Fallopian tube (tissue), 1 donor: ENCODE data around the genes S1PR1, AKNAD1 and CFAP276.

GRCh38 chr1:101236736-101237351, at the start of gene S1PR1:
Gene S1PR1 (plus strand): TSS chr1:101237019.
- PRO-cap: bidirectional peak, plus-strand start at chr1:101236767, minus-strand start at chr1:101236624; bidirectional peak, plus-strand start at chr1:101237019, minus-strand start at chr1:101236927

DNA sequence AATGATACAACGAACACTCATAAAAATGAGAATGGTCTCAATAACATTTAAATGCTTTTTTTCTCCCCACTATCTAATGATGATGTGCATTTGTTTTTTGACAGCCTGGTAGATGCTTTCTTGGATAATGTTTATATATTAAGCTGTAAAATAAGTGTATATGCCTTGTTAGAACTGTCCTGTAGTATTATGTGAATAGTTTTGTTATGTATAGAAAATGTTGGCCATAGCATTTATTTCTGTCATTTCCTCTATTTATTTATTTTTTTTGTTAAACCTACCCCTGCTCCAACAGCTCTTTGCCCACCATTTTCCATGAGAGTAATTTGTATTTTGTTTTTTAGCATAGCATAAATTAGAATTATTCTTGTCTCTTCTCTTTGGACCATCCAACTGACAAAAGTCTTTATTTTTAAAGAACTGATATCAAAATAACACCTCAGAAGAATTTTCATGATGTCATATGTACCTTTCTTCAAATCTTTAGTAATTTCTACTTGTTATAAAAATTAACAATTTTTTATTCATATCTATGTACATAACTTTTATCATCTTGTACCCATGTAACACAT, 663.1 kb downstream of the AMY1C start:
- PRO-cap: no peak

- PRO-cap: no peak
Observed at GRCh38 chr1:107306710-107307006, 165.8 kb downstream of the NTNG1 start.

- PRO-cap: no peak
Observed at GRCh38 chr1:107685718-107686310, 279.2 kb downstream of the VAV3 start.

DNA sequence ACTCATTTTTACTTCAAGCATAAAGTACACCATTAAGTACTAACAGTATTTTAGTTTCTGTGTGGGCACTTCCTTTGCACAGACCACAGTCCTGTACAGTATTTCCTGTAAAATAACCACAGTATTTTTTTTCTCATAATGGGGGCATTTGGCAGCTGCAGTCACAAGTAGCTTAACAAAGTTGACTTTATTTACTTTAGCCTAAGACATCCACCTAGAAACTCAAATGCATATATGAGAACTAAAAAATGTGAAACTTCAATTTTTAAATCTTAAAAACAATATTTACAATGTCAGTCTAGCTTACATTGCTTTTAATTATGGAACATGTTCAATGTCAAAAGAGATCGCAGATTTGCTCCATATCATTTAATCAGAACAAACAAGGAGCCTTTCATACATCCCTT, 135.5 kb downstream of the VAV3 start:
- PRO-cap: no peak

- PRO-cap: no peak
Observed at GRCh38 chr1:108190679-108191196, 9.4 kb downstream of the SLC25A24 start.

DNA sequence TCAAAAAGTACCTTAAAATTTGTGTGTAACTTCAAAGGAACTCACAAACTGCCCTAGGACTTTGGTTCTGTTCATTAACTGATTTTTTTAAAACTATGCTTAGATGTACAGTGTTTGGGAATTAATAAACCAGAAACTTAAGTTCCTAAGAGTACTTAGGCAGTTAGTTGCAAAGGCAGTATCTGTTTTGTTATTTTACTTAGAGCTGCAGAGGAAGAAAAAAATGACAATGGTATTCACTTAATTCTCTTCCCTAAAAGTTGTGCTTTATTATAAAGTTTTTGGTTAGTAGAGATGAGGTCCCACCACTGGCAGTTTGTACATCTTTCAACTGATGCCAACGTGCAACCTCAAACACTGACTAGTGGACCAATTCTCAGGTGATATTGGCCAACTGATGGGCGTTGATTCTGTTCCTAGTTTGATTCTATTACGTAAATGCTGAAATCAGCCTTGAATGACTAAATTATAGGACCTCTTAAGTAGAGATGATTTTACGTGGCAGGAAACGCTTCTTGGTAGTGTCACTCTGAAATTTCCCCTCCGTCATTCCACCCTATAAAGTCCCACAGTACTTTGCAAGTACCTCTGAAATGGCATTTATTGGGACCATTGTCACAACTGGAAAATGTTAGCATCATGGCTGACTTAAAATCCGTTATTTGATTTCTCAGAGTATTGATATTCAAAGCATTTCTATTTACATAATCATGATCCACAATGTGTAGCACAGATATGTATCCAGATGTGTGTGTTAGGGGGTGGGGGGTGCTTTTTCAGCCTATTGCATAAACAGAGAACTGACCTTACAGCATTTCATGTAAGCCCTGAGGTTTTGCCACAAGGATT, 8.8 kb upstream of the FNDC7 start:
- PRO-cap: no peak

GRCh38 chr1:108816002-108816899, 40.6 kb downstream of the AKNAD1 start:
- PRO-cap: no peak

- PRO-cap: no peak
Observed at GRCh38 chr1:108856960-108857377, at the start of gene AKNAD1. Gene AKNAD1 (minus strand): TSS chr1:108857094.

DNA sequence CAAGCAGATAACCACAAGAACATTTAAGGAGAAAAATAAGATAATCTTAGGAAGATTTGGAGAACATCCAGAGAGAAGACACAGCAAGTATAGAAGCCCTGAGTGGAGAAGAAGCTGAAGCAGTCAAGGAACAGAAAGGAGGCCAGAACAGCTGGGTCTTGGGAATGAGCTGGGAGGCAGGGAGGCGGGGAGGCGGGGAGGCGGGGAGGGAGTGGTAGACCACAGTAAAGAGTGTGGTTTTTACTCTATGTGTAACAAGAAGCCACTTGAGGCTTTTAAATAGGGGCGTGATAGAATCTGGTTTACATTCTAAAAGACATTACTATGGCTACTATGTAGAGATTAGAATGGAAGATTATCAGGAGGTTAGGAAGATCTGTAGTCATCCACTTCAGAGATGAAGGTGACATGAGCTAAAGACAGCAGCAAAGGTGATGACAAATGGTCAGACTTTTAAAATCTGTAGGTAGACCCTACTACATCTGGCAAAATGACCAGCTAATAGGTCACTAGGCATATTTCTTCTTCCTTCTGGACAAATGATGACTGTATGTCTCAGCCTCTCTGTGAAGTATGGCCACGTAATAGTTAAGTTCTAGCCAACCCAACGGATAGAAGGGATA, 6.5 kb downstream of the CLCC1 start:
- PRO-cap: no peak

GRCh38 chr1:109089990-109090480, 529 bp upstream of the TMEM167B start:
- PRO-cap: no peak

DNA sequence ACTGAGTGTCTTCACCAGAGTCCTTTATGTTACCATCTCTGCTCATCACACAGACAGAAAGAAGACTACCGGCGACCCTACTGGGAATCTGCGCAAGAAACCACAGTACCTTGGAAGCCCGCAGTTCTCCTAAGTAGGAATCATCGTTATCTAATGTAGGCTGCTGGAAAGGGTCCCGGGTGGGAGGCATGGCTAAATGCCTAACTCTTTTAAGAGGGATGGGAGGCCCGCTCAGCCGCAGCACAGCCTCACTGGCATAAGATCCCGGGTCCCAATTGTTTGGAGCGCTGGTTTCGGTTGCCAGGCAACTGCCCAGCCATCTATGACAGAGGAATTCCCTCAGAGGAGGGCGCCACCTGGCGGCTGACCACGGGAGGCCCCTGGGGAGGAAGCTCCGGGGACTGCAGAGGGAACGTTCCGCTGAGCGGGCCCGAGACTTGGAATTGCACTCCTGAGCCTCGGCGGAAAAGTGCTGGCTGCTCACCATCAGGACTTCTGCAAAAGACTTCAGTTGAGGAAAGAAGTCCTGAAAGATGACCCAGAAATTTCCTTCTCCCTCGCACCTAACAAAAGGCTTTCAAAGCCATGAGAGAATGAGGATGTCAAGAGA, at the start of gene CFAP276:
Gene CFAP276, minus strand, starts transcription at position 258 of the 610 bp plus-strand sequence.
- PRO-cap: bidirectional peak, plus-strand start at position 412 of the sequence, minus-strand start at position 277 of the sequence

- PRO-cap: no peak
Observed at GRCh38 chr1:109134955-109135222, 21.0 kb downstream of the ELAPOR1 start.

DNA sequence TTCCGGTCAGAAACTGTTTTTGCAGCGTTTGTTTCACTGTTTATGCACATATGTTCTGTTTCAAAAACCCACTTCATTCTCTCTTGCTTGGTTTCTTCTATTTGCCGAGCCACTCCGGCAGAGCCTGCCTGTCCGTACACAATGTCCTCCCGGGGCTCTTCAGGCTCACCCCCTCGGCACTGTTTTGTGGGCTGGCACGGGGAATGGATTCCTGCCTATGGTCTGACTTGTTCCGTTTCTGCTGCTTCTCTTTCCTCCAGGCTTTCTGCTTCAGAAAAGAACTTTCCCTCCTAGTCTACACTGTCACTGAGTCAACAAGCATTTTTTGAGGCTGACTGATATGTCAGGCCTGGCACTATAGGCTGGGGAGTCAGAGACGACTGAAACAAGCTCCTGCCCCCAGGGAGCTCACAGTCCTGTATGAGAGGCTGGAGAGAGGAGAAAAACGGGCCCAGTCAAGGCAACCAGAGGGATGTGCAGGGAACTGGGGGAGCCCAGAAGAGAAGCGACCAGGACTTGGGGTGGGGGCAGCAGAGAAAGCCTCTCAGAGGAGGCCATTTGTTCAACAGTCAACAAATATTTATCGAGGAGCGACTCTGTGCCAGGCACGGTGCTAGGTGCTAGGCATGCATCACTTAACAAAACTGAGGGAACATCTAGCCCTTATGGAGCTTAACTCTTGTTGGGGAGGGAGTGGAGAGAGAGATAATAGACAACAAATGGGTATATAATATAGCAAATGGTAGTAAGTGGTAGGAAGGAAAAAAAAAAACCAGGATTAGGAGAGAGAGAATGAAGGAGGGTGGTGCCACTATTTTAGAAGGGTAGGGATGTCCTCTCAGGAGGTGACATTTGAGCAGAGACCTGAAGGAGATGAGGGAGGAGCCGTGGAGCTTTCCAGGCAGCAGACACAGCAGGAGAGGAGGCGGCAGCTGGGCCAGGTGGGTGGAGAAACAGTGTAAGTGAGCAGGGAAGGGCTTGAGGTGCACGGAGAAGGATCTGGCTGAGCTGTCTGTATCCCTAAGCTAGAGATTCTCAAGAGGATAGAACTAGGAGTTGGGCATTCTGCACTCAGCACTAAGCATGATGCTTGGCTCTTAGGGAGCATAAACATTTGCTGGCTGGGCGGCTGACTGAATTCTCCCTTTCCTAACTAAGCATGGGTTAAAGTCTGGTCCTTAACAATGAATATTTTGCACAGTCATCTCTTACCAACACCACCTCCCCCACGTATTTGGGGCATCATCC, 28.0 kb upstream of the SARS1 start:
- PRO-cap: unidirectional peak, plus-strand start at position 959 of the sequence

DNA sequence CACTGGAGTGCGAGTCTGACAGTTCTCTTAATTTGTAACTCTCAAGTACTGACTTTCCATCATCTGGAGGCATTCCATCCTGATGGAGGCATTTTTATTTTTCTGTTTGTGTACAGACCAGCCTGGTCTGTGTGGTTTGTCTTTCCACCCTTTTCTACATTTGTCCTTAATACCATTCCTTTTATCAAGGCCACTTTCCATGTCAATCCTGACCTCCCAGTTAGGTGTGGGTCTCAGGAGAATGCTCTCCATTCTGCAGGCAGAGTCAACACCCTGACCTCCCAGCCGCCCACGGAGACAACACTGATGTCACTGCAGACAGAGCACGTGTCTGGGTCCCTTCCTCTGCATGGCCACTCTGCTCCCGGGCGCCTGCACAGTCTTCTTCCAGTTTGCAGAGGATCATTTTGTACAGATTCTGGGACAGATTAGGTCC, 8.3 kb downstream of the MYBPHL start:
- PRO-cap: no peak

DNA sequence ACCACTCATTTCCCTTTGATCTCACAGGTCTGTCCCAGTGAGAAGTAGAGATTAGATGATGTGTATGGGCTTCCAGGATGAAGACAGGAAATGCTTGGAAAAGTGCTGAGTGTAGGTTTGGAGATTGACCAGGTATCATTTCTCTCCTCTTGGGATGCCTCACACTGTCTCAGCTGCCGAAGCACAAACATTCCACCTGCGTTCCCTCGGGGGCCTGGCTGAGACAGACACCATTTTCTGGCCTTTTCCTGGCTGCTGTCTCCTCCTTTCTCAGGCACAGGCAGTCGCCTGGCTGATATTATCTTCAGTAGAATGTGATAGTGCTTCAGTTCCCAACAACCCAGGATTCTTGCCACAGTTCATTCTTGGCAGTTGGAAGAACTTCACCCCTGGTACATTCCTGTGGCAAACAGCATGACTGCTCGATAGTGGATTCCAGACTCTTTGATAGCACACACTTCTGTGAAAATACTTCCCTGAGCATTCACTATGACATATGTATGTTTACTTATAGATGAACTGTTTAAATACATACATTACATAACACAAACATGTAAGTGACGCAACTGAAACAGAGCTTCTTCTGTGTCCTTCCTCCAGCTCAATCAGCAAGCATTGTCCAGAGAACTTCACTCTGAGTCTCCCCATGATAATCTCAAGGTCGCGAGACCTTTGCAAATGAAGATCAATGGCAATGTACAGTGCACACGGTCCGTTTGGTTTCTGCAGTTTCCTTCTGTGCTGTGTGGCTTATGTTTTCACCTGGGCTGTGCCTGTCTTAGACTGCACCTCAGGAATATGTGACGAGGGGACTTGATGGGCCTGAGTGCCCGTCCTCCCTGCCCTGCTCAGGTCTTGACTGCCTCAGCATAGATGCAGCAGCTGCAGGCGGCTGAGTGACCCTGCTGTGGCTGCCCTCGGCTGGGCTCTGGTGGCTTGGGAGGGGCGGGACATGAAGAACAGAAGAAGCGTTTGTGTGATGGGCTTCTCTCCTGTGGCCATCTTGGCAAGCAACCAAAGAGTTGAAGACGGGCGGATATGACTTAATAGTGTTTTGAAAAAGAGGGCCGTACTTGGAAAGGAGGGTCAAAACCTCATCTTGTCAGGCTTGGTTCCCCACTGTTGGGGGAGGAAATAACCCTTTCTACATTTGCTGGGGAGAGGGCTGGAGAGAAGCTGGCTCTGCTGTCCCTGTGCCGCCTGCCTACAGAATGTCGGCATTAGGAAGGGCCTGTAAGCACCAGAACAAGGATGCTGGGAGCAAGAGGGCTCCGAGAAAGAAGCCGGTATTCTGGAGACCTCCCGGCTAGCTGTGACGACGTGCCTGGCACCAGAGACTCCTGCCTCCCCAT, 7.4 kb downstream of the MYBPHL start:
- PRO-cap: no peak

DNA sequence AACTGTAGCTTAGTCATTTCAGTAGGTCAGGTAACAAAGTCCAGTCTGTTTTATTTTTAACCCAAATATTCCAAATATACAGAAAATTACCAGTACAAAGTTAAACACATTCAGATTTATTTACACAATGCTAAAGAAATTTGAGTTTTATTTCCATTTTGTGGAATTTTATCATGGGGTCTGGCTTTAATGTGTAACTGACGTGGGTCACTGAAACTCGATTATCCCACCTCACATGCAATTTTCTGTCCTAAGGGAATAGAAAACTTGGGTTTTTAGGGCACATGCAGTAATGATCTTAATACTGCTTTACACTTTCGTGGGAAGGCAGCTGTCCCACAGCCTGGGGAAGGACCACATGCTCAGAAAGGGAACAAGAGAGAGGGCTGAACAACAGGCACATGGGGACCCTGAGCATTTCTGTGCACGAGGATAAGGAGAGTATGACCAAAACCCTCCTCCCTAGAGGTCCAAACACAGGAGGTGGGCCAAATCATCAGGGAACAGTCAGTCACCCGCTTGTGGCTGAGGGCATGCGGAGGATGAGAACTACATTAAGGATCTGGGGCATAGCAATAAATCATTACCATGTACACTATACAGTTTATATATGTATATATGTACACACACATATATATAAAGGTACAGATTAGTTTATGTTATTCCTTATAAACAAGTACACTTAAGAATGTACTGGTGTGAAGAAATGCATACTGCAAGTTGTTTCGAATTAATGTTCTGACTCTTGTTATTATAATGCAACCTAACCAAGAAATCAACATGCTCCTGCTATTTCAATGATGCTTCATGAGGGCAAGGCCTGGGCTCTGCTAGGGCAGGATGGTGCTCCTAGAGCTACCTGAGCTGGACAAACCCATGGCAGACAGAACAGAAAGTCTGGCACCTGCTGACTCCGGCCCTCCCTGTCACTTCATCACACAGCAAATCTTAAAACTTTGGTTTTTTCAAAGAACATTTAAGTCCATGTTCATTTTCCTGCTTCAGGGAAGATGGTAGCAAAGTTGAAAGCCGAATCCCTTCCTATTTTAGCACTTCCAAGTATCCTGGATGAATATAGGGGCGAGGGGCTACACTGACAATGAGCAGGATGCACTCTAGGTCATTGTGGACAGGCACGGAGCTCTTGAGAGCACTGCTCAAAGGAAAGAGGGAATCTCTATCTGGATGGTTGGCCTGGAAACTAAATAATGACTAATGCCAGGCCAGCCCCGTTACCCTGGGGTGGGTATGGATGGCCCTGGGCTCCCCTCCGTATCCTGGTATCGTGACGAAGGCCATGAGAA, 3.2 kb upstream of the MYBPHL start:
- PRO-cap: no peak

DNA sequence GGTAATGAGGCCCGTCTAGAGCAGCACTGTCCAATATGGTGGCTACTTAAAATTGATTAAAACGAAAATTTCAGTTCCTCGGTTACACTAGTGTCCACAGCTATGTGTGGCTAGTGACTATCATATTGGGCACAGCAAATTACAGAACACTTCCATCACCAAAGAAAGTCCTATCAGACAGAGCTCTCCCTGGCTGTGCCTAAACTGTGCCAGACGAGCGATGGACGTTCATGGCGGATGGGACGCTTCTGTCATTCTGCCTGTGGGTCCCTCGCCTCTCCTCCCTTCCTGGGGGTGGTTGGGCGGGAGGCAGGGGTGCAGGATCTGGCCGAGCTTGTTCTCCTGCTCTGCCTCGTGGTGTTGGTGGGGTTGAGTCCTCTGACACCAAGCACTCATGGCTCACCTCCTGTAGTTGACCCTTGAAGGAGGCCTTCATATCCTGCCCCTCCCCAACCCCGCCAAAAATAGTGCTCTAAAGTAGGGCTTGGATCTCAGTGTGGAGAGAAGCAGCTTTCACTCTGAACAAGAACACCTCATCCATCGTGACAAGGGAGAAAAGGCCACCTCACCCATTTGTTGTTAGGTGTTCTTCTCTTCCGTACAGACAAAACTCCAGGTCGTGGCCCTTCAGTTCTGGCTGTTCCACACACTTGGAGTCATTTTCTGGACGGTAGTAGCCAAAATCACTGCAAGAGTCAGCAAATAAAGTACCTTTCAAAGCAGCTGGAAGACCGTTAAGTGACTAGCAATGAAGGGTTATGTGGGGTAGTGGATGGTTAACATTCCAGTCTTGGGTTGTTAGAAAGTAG, 10.7 kb upstream of the MYBPHL start:
- PRO-cap: no peak

- PRO-cap: no peak
Observed at GRCh38 chr1:109389748-109390673, 7.7 kb downstream of the SORT1 start.

GRCh38 chr1:109415100-109415637, 11.1 kb downstream of the PSMA5 start:
- PRO-cap: no peak